Right atrium auricular region (tissue), 2 donors: ENCODE measurements around the gene LAMTOR1.

DNA sequence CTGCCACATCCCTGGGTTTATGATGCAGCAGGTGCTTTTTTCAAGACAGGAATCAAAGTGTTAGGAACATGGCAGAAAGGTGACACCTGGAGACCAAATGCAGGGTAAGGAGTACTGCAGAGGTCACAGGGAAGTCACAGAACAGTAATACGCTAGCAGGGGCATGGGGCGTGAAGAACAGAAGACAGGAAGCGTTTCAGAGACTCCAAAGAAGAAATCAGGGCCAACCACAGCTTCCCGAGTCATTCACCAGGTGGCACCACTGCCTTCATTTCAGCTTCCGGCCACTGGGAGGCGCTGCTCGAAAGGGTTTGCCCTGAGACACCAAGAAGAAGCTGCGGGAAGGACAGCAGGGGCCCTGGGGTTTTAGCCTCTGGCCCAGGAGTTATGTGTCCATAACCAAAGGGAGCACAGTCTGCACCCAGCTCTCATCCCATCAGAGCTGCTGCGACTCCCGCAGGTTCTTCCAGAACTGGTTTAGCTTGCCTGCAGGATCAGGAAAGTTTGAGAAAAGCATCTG lies 32.7 kb upstream of the DEFB108B start:
- PRO-cap: no peak
- RAMPAGE, long total RNA, 2 experiments: no peak in any of the 2 experiments

DNA sequence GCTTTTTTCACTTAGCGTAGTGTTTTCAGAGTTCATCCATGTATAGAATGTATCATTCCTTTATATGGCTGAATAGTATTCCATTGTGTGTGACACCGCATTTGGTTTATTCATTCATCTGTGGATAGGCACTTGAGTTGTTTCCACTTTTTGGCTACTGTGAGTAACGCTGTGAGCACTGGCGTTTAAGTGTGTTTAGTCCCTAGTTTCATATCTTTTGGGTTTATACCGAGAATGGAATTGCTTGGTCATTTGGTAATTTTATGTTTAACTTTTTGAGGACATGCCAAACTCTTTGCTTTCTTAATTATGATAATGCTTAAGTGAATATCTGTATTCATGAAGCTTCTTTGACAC lies 5.3 kb upstream of the IL18BP start:
- PRO-cap: no peak
- RAMPAGE, long total RNA, 2 experiments: no peak in any of the 2 experiments

- PRO-cap: no peak
- RAMPAGE, long total RNA, 2 experiments: no peak in any of the 2 experiments
Observed at GRCh38 chr11:72001852-72002786, 3.4 kb downstream of the IL18BP start.

- PRO-cap: bidirectional peak, plus-strand start at chr11:72038072, minus-strand start at chr11:72038037; bidirectional peak, plus-strand start at chr11:72038715, minus-strand start at chr11:72038528
- RAMPAGE, long total RNA, 2 experiments: no peak in any of the 2 experiments
Observed at GRCh38 chr11:72037718-72038830, 39.4 kb downstream of the IL18BP start.

DNA sequence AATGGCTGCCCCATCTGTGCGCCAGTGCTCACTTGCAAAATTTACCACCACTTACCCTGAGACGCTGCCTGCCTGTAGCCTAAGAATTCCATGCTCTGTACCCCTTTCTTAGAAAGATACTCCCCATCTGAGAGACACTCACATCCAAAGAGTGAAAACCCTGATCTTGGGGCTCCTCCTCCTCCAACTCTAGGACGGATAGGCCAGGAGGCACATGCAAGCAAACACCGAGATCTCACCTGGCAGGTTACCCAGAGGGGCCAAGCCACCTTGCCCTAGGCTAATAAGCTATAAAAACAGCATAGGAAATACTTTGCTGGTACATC lies 40.7 kb downstream of the NUMA1 start:
- PRO-cap: no peak
- RAMPAGE, long total RNA, 2 experiments: start-site peak on the minus strand in 1 of 2 experiments, centred at position 136 of the sequence, 24 reads per replicate

DNA sequence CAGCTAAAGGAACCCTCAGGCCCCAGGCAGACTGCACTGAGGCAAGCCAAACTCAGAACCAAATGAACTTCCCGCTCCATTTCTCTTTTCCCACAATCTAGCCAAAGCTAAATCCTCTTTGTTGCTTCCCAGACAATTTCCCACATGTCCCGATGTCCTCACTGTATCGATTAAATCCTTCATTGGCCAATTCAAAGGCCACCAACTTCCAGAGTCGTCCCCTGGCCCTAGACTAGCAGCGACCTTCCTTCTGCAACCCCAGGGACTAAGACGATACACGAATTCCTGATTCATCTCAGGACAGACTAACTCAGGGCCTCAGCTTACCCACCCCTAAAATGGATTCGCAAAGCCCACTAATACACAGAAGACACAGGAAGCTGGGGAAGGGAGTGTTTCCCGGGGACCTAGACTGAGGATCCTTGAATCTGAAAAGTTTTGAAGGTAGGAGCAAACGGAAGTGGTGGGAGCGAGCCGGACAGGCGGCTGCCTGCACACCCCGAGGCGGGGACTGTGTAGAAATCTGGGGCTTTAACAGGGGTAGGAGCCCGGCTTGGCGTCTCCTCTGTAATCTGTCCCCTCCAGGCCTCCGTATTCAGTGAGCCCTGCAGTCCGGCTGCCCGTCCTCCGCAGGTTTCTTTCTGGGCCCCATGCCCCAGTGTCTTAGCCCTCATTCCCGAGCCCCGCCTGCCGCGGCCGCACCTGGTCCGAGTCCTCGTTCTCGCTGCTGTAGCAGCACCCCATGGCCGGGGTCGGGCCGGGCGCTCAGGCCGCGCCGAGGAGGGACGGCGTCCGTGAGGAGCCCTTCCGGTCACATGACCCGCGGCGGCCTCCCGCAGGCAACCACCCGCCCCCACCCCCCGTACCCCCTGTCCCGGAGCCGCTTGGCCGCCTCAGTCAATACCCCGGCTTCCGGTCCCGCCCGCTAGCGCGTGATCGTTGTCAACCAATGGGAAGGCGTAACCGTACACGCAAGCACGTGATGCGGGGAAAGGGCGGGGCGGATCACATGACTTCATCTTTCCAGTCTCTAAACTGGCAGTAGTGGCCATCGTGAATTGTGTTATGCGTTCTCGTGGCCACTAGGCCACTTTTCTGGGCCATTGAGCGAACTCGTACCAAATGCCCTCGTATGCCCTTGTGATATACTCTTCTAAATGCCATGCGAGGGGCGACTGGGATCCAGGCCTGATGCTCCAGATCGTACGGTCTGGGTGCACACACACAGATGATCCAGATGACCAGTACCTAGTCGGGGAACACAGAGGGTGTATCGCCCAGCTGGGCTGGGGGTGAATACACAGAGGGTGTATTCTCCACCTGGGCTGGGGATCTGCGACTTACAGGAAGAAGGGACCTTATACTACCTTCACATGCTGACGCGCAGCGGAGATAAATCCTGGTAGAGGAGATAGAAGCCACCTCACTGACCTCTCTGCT lies at the start of gene LAMTOR1:
Gene LAMTOR1, minus strand, starts transcription at position 817 of the 1,440 bp plus-strand sequence.
- PRO-cap: bidirectional peak, plus-strand start at position 598 of the sequence, minus-strand start at position 515 of the sequence; bidirectional peak, plus-strand start at position 1,061 of the sequence, minus-strand start at position 796 of the sequence
- RAMPAGE, long total RNA, 2 experiments: start-site peak on the minus strand in 2 of 2 experiments, centred at positions 797 to 808 of the sequence, 2,179 to 3,343 reads per replicate

GRCh38 chr11:72189475-72190138 lies 2.3 kb upstream of the FOLR1 start:
- PRO-cap: no peak
- RAMPAGE, long total RNA, 2 experiments: no peak in any of the 2 experiments

DNA sequence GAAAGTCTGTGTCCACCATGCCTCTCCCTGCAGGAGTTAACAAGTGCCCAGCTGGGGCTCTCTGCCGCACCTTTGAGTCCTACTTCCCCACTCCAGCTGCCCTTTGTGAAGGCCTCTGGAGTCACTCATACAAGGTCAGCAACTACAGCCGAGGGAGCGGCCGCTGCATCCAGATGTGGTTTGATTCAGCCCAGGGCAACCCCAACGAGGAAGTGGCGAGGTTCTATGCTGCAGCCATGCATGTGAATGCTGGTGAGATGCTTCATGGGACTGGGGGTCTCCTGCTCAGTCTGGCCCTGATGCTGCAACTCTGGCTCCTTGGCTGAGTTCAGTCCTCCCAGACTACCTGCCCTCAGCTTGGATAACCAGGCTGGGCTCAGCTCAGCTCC lies 3.1 kb upstream of the INPPL1 start:
- PRO-cap: no peak
- RAMPAGE, long total RNA, 2 experiments: no peak in any of the 2 experiments

GRCh38 chr11:72223995-72224433 lies 553 bp upstream of the INPPL1 start:
- PRO-cap: bidirectional peak, plus-strand start at chr11:72224217, minus-strand start at chr11:72224041
- RAMPAGE, long total RNA, 2 experiments: no peak in any of the 2 experiments

DNA sequence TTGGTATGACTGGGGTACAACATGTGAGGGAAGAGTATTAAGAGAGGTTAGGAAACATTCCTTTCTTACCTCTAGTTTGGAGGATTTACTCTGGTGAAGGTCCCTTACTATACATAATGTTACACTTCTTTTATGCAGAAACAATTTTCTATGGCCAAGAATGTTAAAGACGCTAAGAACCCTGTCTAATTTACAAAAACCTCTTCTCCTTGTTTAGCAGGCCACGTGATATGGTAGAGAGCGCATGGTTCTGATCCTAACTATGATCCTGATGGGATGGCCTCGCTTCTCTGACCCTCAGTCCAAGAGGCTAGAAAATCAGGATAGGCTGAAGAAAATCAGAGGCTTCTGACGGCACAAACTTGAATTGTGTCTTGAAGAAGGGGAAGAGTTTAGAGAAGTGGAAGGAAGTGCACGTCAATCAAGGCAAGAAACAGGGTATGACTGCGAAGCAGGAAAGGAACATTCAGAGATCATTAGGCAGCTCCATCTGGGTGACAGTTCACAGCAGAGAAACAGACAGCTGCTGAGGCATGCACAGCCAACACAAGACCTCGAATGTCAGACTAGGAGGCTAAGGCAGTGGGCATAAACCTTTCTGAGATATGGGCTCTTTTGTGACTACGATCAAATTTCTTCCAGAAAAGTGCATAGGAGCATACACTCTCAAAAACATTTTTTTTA lies 29.4 kb downstream of the CLPB start:
- PRO-cap: no peak
- RAMPAGE, long total RNA, 2 experiments: no peak in any of the 2 experiments

- PRO-cap: no peak
- RAMPAGE, long total RNA, 2 experiments: no peak in any of the 2 experiments
Observed at GRCh38 chr11:72483761-72484268, 49.5 kb upstream of the CLPB start.

DNA sequence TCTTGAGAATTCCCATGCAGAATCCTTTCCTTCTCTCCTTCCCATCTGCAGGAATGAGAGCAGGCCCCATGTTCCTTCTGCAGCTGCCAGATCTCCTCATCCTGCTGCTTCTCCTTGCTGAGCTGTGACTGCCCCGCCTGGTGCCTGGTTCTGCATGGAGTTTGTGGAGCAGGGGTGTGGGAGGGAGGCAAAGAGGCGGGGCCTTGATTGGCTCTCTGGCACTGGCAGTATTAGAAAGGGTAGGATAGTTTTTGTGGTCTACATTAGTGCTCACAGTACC lies 91.1 kb upstream of the CLPB start:
- PRO-cap: no peak
- RAMPAGE, long total RNA, 2 experiments: no peak in any of the 2 experiments

DNA sequence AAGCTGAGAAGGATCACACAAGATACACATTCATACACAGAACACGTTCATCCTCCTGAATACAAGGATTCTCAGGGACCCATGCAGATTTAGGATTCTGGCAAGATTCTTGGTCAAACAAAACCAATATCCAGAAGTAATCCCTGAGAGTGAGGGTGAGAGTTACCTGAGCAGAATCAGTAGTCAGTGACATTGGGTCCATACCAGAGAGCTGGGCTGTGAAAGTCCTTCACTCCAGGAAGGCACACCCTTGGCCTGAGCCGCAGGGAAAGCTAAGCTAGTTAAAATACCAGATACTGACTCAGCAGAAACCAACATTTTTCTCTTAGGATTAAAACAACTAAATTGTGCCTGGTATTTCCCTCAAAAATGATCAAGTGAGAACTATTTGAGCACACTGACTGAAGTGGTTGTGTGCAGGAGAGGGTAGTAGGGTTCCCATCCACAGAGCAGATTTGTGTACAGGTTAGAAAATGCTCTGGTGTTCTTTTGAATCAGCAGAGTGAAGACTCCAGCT lies 100.5 kb upstream of the CLPB start:
- PRO-cap: no peak
- RAMPAGE, long total RNA, 2 experiments: no peak in any of the 2 experiments

GRCh38 chr11:72590169-72590564 lies 84.1 kb downstream of the PDE2A start:
- PRO-cap: no peak
- RAMPAGE, long total RNA, 2 experiments: no peak in any of the 2 experiments

GRCh38 chr11:72641810-72642141 lies 32.4 kb downstream of the PDE2A start:
- PRO-cap: bidirectional peak, plus-strand start at chr11:72642058, minus-strand start at chr11:72642023
- RAMPAGE, long total RNA, 2 experiments: no peak in any of the 2 experiments

- PRO-cap: no peak
- RAMPAGE, long total RNA, 2 experiments: no peak in any of the 2 experiments
Observed at GRCh38 chr11:72736159-72737132, 15.8 kb downstream of the ARAP1 start.

DNA sequence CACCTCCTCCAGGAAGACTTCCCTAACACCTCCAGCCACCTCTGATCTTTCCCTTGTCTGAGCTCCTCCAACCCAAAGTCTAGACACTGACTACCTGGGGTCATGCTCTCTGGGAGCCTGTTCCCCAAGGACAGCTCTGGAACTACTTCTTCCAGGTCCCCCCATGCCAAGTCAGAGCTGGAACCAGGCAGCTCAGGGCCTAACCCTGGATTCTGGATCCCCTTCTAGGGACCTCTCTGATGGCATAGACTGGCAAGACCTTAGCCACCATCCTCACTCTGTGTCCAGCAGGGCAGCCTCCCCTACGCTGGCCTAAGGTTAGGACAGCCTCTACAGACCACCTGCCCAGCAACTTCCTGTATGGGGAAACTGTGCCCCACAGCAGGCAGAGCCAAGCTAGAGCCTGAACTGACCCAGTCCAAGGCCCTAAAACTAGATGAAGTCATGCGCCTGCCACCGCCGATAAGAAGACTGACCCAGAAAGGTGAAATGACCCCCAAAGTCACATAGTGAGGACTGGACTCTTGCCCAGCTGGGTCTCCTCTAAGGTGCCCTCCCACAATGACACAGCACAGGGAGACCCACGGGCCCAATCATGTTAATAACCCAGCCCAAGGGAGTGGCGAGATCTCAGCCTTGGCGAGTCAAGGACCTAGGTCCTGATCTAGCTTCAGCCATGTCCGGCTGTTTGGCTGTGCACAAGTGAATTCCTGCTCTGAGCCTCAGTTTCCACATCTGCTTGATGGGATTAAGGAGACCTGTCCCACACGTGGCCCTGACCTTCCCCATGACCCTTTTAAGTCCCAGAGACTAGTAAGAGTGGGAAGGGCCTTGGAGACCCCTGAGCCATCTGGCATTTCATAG lies 17.7 kb downstream of the STARD10 start:
- PRO-cap: no peak
- RAMPAGE, long total RNA, 2 experiments: no peak in any of the 2 experiments

GRCh38 chr11:72777544-72778525 lies 16.0 kb downstream of the STARD10 start:
- PRO-cap: no peak
- RAMPAGE, long total RNA, 2 experiments: no peak in any of the 2 experiments

- PRO-cap: no peak
- RAMPAGE, long total RNA, 2 experiments: no peak in any of the 2 experiments
Observed at GRCh38 chr11:72785754-72786275, 8.0 kb downstream of the STARD10 start.

DNA sequence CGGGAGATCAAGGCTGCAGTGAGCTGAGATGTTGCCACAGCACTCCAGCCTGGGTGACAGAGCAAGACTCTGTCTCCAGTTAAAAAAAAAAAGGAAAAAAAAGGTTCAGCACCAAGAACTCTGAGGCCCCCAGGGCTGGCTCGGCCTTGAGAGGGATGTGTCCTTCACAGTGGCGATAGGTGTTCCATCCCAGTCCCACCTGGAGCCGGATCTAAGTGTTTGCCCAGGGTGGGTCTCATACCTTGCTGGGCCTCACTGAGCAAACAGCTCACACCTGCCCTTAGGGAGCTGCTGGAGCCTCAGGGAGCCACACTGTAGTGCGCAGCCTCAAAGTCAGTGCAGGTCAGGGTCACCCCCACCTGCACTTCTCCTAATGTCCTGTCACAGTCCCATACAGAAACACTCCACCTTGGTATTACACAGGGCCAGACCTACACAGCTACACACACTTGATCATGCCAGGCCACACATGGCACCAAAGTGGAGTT lies 7.5 kb downstream of the STARD10 start:
- PRO-cap: no peak
- RAMPAGE, long total RNA, 2 experiments: no peak in any of the 2 experiments